Duodenum (tissue), 1 donor: ENCODE measurements around the gene SNRNP40.

DNA sequence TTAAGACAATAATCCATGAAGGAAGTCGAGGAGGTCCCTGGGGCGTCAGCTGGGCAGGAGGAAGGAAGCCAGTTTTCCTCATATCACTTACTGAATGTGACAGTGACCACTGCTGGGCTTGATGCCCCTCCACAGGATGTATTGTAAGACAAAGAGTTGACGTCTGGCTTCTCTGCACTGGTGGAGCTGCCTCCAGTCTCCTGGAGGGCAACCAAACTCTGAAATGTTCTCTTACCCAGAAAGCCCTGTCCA, 710.3 kb downstream of the MATN1 start:
- PRO-cap, result no peak

DNA sequence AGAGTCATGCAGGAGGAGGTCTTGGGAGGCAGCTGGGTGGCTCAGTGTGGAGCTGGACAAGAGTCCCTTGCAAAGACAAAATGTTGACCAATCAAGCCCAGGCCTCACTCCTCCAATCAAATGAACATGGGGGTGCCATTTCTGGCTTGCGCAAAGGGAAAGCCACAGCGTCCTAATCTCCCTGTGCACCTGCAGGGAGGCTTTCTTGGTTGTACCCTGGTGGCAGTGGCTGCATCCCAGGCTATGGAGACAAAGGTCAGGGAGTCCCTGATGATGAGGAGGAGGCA, 469.8 kb downstream of the MATN1 start:
- PRO-cap, result no peak

DNA sequence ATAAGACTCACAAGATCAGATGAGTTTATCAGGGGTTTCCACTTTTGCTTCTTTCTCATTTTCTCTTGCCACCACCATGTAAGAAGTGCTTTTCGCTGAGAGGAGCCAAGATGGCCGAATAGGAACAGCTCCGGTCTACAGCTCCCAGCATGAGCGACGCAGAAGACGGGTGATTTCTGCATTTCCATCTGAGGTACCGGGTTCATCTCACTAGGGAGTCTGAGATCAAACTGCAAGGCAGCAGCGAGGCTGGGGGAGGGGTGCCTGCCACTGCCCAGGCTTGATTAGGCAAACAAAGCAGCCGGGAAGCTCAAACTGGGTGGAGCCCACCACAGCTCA, 285.1 kb downstream of the MATN1 start:
- PRO-cap, result no peak

- PRO-cap, result no peak
Measured at GRCh38 chr1:30747763-30749073, 9.4 kb downstream of the LAPTM5 start.

DNA sequence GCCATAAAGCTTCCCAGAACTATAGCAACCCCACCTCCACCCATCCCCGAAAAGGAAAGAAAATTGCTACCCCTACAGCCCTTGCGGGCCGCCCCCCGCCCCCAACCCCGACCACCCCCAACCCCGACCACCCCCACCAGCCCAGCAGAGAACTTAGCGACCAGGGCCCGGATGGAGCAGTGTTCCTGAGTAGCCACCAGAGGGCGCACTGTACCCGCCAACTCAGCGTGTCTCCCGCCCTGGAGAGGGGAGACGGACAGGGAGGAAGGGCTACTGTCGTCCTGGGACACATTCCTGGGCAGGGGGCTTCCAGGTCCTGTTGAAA, 24.7 kb upstream of the LAPTM5 start:
- PRO-cap, result no peak

GRCh38 chr1:30870872-30871926, 37.4 kb downstream of the SDC3 start:
- PRO-cap, result no peak

GRCh38 chr1:31001278-31001980, 64.1 kb downstream of the PUM1 start:
- PRO-cap, result no peak

DNA sequence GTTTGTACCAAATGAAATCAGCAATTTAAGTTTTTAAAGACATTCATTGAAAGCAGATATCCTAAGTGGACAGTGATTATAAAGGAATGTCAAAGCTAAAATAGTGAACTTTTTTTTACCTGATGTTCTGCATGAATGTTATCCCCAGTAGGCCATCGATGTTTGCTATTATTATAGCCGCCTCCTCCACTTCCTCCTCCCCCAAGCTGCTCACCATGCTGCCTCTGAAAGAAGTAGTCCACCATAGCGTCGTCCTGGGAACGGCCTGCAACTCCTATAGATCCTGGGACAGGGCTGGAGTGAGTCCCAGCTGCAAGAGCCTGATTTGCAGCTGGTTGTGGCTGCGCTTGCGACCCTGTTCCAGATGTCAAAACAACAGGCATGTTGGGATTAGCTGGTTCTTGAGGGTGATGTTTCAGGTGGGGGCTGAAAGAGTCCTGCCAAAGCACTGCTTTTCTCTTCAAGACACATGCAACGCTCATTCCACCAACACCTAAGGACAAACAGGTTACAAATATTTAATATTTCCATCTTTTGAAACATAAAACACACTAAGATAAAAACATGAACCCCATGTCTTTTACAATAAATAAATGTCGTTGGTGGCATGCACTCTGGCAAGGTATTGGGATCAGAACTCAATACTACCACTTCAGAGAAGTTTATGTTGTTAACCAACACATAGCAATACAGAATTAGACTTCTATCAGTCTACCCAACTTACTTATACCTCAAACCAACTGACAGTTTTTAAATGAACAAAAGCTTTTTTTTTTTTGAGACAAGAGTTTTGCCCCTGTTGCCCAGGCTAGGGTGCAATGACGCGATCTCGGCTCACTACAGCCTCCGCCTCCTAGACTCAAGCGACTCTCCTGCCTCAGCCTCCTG, 6.2 kb downstream of the PUM1 start:
- PRO-cap, result no peak

- PRO-cap, result no peak
Measured at GRCh38 chr1:31066052-31066388, 503 bp upstream of the PUM1 start.

DNA sequence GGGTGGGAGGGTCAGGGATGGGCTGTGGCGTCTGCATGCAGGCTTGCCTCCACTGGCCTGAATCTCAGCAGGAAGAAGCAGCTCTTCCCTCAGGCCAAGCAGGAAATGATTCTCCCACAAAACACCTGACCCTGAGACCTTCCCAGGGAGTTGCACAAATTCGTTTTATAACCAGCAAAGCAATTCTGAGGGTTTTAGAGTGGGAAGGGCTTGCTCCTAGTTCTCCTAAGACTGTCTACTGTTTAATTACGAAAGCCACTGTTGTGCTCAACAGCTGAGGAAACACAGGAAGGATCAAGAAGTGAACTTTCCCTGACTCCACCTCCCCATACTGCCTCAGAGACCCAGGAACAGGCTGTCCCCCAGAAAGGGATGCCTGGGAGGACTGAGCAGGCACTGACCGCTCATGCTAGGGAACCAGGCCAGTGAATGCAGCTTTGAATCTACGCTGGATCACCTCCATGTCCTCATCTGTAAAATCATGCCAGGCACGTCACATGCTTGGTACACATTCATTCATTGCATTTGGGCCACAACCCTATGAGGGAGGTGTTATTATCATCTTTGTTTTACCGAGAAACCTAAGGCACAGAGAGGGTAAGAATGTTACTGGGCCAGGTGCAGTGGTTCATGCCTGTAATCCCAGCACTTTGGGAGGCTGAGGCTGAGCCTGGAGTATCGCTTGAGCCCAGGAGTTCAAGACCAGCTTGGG, 37.1 kb upstream of the PUM1 start:
- PRO-cap, result unidirectional peak, plus-strand start at position 365 of the sequence

- PRO-cap, result bidirectional peak, plus-strand start at chr1:31155109, minus-strand start at chr1:31154925
Measured at GRCh38 chr1:31154447-31155215, 85.1 kb downstream of the NKAIN1 start.

DNA sequence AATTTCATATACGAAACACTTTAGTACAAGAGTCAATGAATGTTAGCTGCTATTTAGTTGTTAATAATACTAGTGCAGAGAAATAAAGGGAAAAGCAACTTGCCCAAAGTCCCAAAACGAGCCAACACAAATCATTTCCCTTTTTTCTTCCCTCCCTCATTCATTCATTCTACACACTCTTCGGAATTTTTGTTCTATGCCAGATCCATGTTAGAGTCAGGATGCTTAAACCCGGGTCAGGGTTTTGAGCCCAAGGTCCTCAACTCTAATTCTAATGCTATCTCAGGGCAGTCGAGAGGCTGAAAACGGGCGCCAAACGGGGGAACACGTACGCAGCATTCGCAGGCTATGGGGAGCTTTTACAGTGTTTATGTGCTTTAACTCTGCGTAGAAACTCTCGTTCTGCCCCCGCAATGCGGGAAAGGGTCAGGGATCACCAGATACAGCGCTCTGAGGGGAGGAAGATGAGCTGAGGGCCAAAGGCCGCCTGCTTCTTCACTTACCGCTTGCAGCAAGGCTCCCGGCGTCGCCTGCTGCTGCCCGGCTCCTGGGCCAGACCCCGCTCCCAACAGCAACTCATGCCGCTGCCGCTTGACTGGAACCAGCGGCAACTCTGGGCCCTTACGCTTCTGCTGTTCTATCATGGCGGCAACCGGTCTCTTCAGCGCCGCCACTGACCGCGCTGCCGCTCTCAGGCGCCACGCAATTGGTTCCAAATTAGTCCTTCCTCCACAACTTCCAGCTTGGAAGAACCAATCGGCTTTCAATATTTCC, at the start of gene SNRNP40:
Gene SNRNP40, minus strand, starts transcription at position 681 of the 774 bp plus-strand sequence.
- PRO-cap, result bidirectional peak, plus-strand start outside the sequence, minus-strand start at position 675 of the sequence

- PRO-cap, result no peak
Measured at GRCh38 chr1:31348729-31349024, 24.2 kb downstream of the FABP3 start.

GRCh38 chr1:31364441-31365195, 8.3 kb downstream of the FABP3 start:
- PRO-cap, result no peak

DNA sequence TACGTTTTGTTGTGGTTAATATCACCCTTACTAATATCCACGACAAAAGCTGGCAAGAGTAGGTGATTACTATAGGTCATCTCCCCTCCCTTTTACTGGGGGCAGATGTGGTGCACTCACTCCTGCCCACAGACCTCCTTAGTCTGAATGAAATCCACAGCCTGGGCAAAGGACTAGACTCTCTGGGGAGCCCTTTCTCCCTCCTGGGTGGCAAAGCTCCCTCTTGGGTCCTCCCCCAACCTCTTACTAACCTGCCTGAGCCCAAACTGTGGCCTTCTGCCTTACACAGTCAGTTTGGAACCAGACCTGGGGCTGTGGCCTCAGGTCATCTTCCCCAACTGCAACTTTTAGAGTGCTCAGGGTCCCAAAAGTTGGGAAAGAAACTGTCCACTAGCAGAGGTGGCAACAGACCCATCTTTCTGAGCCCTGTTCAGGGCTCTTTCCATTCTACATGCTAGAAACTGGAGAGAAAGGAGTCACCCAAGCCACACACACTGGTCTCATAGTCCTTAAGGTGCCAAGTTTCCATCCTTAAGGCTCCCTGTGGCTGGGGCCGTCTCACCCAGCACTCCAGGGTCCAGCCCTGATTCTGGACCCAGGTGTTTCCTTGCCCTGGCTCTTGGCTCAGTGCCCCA, 12.9 kb downstream of the PEF1 start:
- PRO-cap, result no peak

GRCh38 chr1:31637770-31638421, 6.8 kb downstream of the PEF1 start:
- PRO-cap, result no peak

DNA sequence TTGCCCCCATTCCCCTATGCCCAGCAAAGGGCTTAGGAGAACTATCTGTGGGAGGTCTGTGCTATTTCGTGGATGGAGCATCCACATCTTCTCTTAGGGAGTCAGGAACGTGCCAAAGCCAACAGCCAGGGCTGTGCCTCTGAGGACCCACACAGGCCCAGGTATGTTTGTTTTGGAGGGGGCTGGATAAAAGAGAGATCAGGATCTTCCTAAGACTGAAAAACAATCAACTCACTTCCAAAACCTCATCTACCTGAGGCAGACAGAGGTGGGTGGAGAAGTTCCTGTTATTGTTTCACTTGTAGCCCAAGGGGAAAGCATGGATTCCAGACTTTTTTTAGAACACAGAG, 3.8 kb upstream of the PEF1 start:
- PRO-cap, result no peak

- PRO-cap, result no peak
Measured at GRCh38 chr1:31685581-31685844, 18.3 kb downstream of the COL16A1 start.

GRCh38 chr1:31696762-31697197, 7.0 kb downstream of the COL16A1 start:
- PRO-cap, result no peak

GRCh38 chr1:31903786-31903998, 34.5 kb downstream of the PTP4A2 start:
- PRO-cap, result no peak